Testis (tissue), 5 donors: Measurements from ENCODE around the gene TRIM43.

GRCh38 chr2:89837641-89838241, 1146.3 kb downstream of the RPIA start:
- PRO-cap, 3 experiments, result no peak in any of the 3 experiments
- RAMPAGE, long total RNA, 2 experiments, result no peak in any of the 2 experiments
- RRBS, result no CpG with 5 or more reads among the region's 10 CpGs

DNA sequence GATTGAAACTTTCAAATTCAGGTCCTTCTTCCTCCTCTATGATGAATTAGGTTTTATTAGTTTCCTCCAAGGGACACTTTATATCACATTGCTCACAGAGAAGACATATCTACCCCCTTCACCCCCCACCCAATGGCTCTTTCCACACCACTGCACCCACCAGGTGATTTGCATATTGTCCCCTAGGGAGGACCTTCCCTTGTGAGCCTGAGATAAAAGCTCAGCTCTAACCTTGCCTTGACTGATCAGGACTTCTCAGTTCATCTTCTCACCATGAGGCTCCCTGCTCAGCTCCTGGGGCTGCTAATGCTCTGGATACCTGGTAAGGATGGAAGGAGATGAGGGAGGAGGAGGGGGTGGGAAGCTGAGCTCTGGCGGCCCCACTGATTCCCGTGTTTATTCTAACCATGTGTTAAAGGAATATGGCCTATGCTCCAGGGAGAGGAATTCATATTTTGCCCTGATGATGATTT, 1255.8 kb downstream of the RPIA start:
- PRO-cap, 3 experiments, result no peak in any of the 3 experiments
- RAMPAGE, long total RNA, 2 experiments, result no peak in any of the 2 experiments
- RRBS, result no CpG with 5 or more reads among the region's 2 CpGs

GRCh38 chr2:90220548-90221140, 1529.2 kb downstream of the RPIA start:
- PRO-cap, 3 experiments, result no peak in any of the 3 experiments
- RAMPAGE, long total RNA, 2 experiments, result no peak in any of the 2 experiments
- RRBS, result no CpG with 5 or more reads among the region's 3 CpGs

DNA sequence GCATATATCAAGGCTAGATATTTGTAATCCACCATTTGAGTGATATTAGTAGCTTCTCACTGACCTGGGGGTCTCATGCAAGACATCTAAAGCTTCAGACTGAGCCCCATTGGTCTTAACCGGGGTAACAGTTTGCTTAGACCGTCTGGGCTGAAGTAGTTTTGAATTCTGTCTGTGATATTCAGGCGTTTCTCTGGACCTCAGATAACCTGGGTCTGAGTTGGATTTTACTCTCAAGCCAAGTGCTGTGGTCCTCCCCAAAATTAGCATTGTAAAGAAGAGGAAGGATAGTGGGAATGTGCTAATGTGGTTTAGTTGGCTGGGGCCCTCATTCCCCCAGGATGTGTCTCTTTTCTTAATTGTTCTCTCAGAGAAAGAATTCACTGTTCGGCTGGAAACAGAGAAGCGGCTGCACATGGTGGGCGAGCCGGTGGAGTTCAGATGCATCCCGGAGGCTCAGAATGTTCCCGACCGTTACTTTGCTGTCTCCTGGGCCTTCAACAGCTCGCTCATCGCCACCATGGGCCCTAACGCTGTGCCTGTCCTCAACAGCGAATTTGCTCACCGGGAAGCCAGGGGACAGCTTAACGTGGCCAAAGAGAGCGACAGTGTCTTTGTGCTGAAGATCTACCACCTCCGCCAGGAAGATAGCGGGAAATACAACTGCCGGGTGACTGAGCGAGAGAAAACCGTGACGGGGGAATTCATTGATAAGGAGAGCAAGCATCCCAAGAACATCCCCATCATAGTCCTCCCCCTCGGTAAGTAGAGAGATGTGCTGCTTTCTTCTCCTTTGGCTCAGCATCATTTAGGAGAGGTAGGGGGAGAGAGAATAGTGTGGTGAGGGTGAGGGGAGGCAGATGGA, 2842.4 kb upstream of the AQP7B start:
- PRO-cap, 3 experiments, result no peak in any of the 3 experiments
- RAMPAGE, long total RNA, 2 experiments, result no peak in any of the 2 experiments
- RRBS, result 15% methylated on average over 3 of the region's 24 CpGs

GRCh38 chr2:95084826-95085728, 36.5 kb downstream of the MRPS5 start:
- PRO-cap, 3 experiments, result no peak in any of the 3 experiments
- RAMPAGE, long total RNA, 2 experiments, result no peak in any of the 2 experiments
- RRBS, result no CpG with 5 or more reads among the region's 10 CpGs

GRCh38 chr2:95345009-95346164, 48.2 kb downstream of the KCNIP3 start:
- PRO-cap, 3 experiments, result peak in 3 of 3 experiments; most common plus-strand start chr2:95345838 (in 3); most common minus-strand start chr2:95345682 (in 1)
- RAMPAGE, long total RNA, 2 experiments, result no peak in any of the 2 experiments
- RRBS, result 2% methylated on average over 10 of the region's 80 CpGs

- PRO-cap, 3 experiments, result no peak in any of the 3 experiments
- RAMPAGE, long total RNA, 2 experiments, result no peak in any of the 2 experiments
- RRBS, result no CpG with 5 or more reads among the region's 20 CpGs
Measured at GRCh38 chr2:95401816-95402442, 579 bp upstream of the FAHD2A start.

- PRO-cap, 3 experiments, result no peak in any of the 3 experiments
- RAMPAGE, long total RNA, 2 experiments, result no peak in any of the 2 experiments
- RRBS, result no CpG with 5 or more reads among the region's 34 CpGs
Measured at GRCh38 chr2:95525350-95526119, 41.0 kb upstream of the TRIM43B start.

- PRO-cap, 3 experiments, result no peak in any of the 3 experiments
- RAMPAGE, long total RNA, 2 experiments, result no peak in any of the 2 experiments
- RRBS, result no CpG with 5 or more reads among the region's 6 CpGs
Measured at GRCh38 chr2:95591805-95592197, at the start of gene TRIM43. Gene TRIM43, plus strand, starts transcription at chr2:95592001.

DNA sequence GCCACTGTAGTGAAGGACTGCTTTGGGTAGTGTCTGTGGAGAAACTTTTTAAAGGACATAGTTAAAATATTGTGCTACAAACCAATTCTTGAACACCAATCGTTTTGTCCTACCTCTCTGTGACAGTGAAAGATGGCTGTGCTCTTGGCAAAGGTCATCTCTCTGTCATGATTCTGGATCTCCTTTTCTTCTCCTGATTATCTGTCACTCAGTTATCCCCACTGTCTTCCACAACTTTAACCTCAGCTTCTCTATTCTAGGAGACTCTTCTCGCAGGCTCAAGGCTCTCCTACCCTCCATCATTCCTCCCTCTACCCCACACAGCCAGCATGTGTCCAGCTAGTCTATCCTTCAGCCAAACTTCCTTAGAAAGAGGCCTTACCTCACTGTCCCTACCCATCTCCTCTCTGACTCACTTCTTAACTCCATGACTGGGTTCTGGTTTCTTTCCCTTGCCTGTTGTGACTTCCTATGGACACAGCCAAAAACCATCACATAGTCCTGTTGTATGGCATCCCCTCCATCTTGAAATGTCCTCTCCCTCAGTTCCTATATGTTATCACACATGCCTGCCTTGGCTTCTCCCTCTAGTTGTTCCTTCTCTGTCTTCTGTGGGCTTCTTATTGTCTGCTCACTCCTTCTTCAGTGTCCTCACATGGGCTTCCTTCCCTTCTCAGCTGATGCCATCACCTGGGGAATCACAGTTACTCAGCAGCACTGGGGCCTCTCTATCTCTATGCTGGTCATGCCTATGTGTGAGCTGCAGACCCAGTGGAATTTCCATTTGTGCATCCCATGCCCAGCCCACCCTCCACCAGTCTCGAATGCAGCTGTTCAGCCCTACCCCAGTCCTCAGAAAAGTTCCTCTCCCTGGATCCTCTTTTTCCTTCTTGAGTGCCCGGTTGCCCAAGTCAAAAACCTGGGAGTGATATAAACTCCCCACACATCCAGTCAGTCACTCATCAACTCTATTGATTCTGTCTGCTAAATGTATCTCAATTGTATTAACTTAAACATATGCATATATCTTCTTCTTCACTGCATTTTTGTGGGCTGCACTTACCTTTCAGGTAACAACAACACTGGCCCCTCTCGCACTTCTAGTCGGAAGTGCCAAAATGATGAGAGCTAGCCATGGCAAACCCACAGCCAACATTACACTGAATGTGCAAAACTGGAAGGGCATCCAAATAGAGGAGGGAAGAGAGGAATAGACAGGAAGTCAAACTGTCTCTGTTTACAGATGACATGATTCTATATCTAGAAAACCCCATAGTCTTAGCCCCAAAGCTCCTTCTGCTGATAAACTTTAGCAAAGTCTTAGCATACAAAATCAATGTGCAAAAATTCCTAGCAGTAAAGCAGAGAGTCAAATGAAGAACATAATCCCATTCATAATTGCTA, 177.0 kb downstream of the ANKRD36C start:
- PRO-cap, 3 experiments, result no peak in any of the 3 experiments
- RAMPAGE, long total RNA, 2 experiments, result no peak in any of the 2 experiments
- RRBS, result no CpG with 5 or more reads among the region's 6 CpGs

DNA sequence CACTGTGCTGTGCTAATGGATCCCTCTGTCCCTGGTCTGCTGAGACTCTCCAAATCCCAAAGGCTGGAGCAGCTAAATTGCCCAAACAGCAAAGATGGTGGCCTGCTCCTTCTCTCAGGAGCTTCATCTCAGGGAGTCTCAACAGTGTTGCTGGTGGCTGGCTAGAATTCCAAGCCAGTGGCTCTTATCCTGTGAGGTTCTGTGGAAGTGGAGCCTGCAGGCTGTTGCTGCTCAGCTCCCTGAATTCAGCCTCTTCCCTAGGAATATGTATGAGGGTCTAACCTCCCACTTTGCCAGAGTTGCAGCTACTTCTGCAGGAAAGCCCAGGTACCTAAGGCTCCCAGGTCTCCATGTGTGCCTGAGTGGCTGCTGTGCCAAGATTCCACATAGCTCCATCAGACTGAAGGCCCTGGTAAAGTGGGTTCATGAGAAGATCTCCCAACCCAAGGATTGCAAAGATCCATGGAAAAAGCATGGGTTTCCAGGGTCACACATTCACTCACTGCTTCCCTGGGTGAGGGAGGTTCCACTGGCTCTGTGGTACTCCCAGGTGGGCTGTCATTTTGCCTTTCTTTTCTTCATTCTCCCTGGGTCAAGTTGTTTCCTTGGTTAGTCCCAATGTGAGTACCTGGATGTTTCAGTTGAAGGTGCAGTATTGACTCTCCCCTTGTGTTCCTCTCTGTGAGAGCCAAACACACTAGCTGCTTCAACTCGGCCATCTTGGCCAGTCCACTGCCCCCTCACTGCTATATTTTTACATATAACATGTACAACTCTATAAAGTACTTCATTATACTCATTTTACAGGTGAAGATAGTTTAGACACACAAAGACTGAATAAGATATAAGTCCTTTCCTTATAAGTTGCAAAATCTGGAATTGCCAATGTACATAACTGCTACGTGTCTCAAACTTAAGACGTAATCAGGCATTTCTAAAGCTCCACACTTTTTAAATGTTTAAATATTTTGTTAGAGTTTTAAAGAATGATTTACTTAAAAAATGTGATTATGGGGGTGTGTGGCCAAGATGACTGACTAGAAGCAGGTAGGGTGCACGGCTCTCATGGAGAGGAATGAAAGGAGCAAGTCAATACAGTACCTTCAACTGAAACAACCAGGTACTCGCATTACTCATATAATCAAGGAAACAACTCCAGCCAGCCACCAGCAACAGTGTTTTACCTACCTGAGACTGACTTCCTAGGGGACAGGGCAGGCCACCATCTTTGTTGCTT, 161.2 kb downstream of the ANKRD36C start:
- PRO-cap, 3 experiments, result no peak in any of the 3 experiments
- RAMPAGE, long total RNA, 2 experiments, result no peak in any of the 2 experiments
- RRBS, result no CpG with 5 or more reads among the region's 5 CpGs

DNA sequence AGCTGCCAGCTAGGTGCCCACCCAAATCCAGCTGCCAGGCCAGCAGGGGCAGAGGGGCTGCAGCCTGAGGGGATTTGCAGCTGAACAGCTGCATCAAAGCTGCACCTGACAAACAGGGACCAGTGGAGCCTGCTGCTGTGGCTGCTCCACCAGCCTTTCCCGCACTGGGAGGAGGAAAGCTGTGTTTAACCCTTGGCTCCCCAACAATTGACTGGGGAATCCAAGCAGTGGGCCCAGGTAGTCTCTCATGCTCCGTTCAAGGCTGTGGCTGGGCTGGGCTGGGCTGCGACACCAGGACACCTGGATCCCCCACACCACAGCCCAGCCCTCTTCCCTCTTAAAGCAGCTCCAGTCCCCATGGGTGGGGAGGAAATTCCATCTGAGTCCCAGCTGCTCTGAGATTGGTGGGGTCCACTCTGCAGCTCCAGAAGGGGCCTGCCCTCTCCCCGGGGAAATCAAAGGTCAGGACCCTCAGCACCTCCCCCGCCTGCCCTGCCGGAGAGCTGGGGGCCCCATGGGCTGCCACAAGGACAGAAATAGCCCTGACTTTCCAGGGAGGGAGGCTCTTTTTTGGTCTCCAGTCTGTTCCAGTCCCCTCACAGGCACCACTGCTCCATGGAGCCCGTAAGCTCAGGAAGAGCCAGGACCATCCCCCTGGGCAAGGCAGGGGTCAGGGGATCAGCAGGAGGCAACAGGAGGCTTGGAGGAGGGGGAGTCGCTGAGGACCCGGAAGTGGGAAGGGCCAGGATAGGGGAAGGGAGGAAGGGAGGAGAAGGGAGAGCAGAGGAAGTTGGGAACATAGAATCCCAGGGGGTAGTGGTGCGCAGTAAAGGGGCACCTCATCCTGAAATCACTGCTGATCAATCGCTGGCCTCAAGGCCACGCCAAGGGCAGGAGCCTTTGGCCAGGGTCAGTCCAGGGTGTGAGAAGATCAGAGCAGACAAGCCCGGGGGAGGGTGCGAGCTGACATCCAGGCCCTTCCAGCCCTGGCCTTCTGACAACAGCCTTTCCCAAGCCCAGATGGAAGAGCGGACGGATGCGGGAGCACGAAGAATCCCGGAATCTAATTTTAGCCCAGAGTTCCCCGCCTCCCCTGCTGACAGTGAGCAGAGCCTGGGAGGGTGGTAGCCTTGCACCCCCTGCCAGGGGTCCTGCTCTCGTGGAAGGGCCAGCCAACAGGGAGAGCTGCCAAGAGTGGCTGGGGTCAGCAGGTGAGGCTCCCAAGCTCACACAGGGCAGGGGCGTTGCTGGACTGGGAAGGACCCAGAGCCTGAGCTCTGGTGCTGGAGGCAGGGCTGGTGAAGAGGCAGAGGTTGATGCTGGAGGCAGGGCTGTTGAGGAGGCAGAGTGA, 7.6 kb downstream of the ADRA2B start:
- PRO-cap, 3 experiments, result peak in 1 of 3 experiments; most common plus-strand start position 750 of the sequence (in 1); most common minus-strand start position 996 of the sequence (in 1)
- RAMPAGE, long total RNA, 2 experiments, result no peak in any of the 2 experiments
- RRBS, result 55% methylated on average over 5 of the region's 22 CpGs

GRCh38 chr2:96250780-96251313, 14.9 kb downstream of the TMEM127 start:
- PRO-cap, 3 experiments, result no peak in any of the 3 experiments
- RAMPAGE, long total RNA, 2 experiments, result no peak in any of the 2 experiments
- RRBS, result no CpG with 5 or more reads among the region's 5 CpGs

DNA sequence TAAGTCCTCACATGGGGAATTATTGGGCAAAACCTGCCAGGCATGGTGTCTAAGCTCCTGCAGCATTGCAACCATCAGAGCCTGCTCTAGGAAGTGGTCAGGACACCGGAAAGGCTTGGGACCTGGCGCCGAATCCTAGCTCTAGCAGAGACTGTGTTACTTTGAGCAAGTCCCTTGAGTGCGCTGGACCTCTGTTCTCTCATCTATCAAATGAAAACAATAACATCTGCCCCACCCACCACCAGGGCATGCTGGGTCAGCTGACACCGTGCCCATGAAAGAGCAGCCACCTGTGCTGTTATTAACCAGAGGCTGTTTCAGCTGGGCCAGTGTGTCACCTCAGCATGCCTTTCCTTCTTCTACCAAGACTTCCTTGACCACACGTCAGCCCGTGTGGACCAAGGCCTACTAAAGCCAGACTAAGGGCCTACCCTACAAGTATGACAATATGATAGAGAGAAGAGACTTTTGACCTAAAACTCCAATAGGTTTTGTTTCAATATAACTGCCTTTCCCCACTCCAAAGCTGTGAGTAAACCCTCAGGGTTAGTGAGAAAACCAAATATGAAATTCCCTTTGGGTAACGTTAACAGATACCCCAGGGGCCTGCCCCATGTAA, 6.1 kb downstream of the TMEM127 start:
- PRO-cap, 3 experiments, result no peak in any of the 3 experiments
- RAMPAGE, long total RNA, 2 experiments, result no peak in any of the 2 experiments
- RRBS, result no CpG with 5 or more reads among the region's 8 CpGs

- PRO-cap, 3 experiments, result peak in 1 of 3 experiments; most common plus-strand start chr2:96265612 (in 1); most common minus-strand start chr2:96265509 (in 1)
- RAMPAGE, long total RNA, 2 experiments, result no peak in any of the 2 experiments
- RRBS, result 1% methylated on average over 34 of the region's 69 CpGs
Measured at GRCh38 chr2:96265092-96265794, 554 bp downstream of the TMEM127 start.

DNA sequence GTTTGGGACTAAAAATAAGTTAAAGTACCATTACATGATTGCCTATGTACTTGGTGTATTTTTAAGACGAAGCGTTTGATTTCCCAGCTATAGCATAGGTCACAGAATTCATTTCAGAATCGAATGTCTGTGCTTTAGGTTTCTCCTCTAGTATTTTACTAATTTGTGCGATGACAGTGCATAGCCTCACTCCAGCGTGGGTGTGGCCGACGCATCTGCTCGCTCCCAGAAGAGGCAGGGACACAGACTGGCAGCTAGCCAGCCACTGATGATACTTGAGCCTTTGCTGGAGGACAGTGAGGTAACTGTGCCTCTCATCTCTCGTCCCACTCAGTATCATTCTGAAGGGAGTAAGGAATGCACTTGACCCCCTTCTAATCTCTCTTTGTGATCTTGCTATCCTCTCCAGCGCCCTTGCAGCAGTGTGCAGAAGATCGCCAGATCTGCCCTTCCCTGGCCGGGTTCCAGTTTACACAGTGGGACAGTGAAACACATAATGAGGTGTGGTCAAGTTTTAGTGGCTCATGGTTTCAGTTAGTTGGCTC, 17.4 kb downstream of the NCAPH start:
- PRO-cap, 3 experiments, result no peak in any of the 3 experiments
- RAMPAGE, long total RNA, 2 experiments, result no peak in any of the 2 experiments
- RRBS, result no CpG with 5 or more reads among the region's 12 CpGs

- PRO-cap, 3 experiments, result peak in 3 of 3 experiments; most common minus-strand start chr2:96538757 (in 2)
- RAMPAGE, long total RNA, 2 experiments, result no peak in any of the 2 experiments
- RRBS, result no CpG with 5 or more reads among the region's 16 CpGs
Measured at GRCh38 chr2:96538616-96539004, 2.1 kb downstream of the ARID5A start.

- PRO-cap, 3 experiments, result no peak in any of the 3 experiments
- RAMPAGE, long total RNA, 2 experiments, result no peak in any of the 2 experiments
- RRBS, result no CpG with 5 or more reads among the region's 2 CpGs
Measured at GRCh38 chr2:96634845-96635599, 3.1 kb downstream of the KANSL3 start.

DNA sequence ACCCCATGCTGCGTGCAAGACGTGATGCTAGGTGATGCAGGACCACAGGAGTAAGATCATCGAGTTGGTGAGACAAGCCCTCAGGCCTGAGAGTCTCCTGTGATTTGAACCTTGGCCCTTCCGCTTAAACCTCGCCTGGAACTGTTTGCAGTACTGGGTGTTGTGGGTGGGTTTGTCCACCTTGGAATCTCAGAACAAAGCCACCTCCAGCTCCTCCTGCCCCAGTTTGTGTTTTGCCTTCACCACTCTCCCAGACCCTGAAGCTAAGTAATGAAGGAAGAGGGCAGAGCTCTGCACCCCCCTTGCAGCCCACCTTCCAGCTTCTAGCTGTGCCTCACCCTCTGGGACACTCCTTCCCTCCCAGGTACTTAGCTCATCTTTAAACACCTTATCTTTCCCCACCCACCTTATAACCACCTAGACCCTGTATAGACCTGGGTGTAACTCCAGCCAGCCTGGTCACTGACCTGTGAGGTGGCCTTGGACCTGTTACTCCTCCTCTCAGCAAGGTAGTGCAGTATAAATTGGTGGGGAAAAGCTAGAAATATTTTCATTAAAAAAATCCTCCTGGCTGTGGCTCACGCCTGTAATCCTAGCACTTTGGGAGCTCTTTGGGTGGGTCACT, 6.6 kb downstream of the CNNM4 start:
- PRO-cap, 3 experiments, result no peak in any of the 3 experiments
- RAMPAGE, long total RNA, 2 experiments, result no peak in any of the 2 experiments
- RRBS, result no CpG with 5 or more reads among the region's 6 CpGs

DNA sequence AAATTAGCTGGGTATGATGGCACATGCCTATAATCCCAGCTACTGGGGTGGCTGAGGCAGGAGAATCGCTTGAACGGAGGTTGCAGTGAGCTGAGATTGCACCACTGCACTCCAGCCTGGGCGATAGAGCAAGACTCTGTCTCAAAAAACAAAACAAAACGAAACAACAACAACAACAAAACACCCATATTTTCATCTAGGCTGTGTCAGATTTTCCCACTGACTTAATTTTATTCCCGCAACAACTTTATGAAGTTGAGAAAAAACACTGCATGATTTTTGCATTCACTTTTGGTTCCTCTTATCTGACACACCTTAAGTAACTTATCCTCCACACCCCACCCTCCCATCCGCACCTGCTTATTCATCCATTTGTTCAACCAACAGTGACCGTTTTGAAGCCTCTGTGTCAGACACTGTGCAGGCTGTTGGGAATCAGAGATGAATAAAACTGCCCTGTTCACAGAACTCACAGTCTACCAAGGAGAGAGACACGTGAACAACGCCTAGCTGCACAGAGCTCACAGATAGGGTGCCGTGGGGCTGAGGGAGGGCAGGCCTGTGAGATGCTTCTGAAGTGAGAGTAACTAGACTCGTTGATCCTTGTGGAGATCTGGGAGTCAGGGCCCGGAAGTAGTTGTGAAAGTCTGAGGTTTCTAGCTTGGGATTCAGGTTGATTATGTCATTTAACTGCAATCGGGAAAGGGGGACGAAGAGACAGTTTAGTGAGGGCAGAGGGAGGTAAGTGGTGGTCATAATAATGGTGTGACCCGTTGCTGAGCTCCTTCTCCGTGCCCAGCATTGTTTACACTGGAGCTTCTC, 7.4 kb downstream of the CNNM4 start:
- PRO-cap, 3 experiments, result no peak in any of the 3 experiments
- RAMPAGE, long total RNA, 2 experiments, result no peak in any of the 2 experiments
- RRBS, result no CpG with 5 or more reads among the region's 16 CpGs